NALM6 (cell line): ENCODE data around the genes ODF3L2, BSG, ARID3A and ABCA7.

DNA sequence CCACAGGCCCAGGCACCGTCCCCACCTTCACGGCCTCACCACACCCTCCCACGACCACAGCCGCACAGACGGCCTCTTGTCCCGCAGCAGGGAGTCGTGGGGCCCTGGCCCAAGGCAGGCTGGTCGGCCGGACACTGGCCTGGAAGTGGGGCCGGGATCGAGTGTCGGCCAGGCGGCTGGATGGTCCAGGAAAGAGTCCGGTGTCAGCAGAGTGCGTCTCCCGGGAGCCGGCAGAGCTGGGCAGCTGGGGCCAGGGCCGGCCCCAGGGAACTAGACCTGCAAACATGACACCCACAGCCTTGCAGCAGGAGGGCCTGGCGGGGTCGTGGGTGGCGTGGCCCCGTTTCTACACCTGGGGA, at the start of gene ODF3L2:
Gene ODF3L2, minus strand, starts transcription at position 163 of the 359 bp plus-strand sequence.
- PRO-cap: no peak

GRCh38 chr19:485152-486282, 10.7 kb upstream of the ODF3L2 start:
- PRO-cap: no peak

- PRO-cap: bidirectional peak, plus-strand start at chr19:572596, minus-strand start at chr19:572261
Observed at GRCh38 chr19:572052-572712, at the start of gene BSG. Gene BSG (plus strand): TSS chr19:572596.

DNA sequence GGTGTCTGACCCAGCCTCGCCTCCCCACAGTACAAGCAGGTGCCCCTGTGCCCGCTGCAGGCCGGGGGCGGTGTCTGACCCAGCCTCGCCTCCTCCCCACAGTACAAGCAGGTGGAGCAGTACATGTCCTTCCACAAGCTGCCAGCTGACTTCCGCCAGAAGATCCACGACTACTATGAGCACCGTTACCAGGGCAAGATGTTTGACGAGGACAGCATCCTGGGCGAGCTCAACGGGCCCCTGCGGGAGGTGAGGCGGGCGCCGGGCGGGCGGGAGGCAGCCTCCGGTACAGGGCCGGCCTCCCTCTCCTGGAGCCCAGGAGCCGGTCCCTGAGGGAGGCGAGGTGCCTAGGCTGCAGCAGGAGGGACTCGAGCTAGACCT, 20.5 kb downstream of the HCN2 start:
- PRO-cap: no peak

GRCh38 chr19:646103-646823, 6.6 kb downstream of the FGF22 start:
- PRO-cap: no peak

- PRO-cap: no peak
Observed at GRCh38 chr19:677559-678008, 1.4 kb downstream of the FSTL3 start.

DNA sequence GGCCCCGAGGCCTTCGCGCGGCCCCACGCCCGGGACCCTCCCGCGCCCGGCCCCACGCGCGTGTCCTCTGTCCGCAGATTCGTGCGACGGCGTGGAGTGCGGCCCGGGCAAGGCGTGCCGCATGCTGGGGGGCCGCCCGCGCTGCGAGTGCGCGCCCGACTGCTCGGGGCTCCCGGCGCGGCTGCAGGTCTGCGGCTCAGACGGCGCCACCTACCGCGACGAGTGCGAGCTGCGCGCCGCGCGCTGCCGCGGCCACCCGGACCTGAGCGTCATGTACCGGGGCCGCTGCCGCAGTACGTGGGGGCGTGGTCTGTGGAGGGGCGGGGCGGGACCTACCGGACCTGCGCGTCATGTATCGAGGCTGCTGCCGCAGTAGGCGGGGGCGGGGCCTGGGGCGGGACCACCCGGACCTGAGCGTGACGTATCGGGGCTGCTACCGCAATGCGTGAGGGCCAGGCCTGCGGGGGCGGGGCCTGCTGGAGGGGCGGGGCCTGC, 4.1 kb downstream of the FSTL3 start:
- PRO-cap: bidirectional peak, plus-strand start outside the sequence, minus-strand start at position 275 of the sequence

- PRO-cap: no peak
Observed at GRCh38 chr19:710023-710742, 1.4 kb downstream of the PALM start.

GRCh38 chr19:730257-730633, 20.7 kb upstream of the MISP start:
- PRO-cap: no peak

DNA sequence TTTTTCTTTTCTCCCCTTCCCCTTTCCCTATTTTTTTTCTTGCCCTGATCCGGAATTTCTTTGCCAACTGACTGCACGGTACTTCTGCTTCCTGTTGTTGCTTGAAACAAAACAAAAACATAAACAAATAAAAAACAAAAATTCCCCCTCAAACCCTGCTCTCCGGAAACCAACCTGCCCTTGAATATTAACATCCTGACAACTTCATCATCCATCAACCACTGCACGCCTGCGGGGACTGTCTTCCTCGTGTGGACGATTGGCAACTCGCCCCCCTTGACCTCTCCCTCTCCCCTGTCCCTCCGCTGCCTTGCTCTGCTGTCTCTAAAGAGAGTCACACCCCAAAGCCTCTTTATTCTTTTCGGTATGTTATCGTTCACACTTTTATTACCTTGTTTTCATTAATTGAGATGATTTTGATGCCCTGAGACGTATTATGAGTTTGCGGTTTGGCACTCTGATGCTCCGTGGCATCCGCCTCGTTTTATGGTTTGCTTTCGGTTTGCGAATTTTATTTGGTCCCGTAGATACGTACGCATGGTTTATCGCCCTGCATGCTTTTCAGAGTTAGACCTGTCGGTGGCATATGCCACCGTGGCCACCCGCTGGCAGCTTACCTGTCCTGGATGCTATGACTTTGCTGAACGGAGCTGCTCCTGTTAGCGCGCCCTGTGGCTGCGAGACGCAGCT, 10.4 kb downstream of the PTBP1 start:
- PRO-cap: no peak

DNA sequence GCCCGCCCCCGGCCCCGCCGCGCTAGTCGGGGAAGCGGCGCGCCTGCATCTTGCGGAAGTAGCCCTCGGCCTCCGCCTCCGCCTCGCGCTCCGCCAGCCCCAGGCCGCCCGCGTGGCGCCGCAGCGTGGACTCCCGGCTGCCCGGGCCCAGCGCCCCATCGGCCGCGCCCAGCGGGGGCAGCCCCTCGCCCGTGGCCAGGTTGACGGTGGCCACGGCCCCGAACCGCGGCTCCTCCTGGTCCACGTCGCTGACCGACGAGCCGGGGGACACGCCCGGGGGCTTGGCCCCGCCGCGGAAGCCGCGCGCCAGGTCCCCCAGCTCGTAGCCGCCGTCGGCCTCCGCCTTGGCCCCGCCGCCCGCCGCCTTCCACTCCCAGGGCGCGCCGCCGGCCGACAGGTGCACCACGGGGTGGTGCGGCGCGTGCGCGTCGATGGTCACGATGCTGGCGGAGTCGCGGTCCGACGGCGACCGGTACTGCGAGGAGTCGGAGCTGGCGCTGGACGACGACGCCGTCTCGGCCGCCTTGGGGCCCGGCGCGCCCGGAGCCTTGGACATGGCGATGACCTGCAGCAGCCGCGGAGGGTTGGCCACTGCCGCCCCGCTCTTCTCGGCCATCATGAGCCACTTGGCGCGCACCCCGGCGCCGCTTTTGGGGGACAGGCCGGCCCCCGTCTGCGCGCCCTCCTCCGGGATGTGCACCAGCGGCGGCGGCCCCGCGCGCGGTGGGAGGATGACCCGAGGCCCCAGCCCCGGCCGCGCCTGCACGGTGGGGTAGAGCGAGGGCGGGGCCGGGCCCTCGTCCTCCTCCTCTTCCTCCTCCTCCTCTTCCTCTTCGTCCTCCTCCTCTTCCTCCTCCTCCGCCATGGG, 9.0 kb downstream of the PLPPR3 start:
- PRO-cap: no peak

DNA sequence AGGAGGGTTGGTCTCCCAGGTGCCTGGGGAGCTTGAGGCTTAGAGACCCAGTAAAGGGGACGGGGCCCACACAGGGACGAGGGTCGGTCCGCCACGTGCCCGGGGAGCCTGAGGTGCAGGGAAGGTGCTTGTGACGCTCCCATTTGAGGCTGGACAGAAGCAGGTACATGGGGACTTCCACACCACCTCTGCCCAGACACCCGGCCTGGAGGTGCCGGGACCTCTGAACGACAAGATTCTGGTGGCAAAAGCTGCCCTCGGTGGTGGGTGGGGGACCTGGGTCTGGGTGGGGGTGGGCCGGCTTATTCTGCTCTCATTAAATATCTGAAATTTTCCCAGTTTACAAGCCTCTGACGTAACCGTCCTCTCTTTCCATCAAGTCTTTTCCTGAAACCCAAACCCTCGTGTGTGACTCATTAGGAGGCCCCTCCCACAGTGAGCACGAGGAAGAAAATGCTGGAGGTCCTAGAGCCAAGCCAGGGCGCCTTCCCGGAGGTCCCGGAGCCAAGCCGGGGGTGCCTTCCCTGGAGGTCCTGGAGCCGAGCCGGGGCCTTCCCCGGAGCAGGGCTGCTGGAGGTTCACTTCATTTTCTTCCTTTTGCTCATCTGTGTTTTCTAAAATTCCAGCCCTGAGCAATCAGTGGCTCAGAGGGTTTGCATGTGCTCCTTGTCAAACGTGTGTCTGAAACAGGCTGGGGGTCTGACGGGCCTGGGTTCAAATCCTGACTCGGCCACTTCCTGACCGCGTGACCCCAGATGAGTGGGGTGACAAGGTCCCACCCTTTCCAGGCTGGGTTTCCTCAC, 9.9 kb downstream of the CFD start:
- PRO-cap: no peak

DNA sequence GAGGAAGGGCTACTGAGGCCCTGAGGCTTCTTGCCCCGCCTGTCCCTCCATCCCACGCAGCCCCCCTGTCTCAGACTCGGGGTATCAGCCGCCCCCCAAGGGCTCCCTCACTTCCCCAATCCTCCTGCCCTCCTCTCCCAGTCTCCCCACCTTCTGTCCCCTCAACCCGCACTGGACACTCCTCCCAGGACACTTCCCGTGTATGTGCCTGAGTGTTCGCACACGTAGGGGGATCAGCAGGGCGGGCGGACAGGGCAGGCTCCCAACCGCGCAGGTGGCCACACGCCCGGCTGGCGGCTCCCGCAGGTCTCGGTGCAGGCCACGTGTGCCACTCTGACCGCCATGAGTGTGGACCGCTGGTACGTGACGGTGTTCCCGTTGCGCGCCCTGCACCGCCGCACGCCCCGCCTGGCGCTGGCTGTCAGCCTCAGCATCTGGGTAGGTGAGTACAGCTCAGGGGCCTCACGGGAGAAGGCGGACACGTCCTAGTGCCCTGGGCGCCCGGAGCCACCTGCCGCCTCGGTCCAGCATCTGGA, 2.1 kb downstream of the KISS1R start:
- PRO-cap: no peak

- PRO-cap: bidirectional peak, plus-strand start at chr19:925409, minus-strand start at chr19:925307; bidirectional peak, plus-strand start at chr19:925732, minus-strand start at chr19:925627; bidirectional peak, plus-strand start at chr19:926062, minus-strand start at chr19:925958
Observed at GRCh38 chr19:925245-926185, at the start of gene ARID3A. Gene ARID3A (plus strand): TSS chr19:926035.

DNA sequence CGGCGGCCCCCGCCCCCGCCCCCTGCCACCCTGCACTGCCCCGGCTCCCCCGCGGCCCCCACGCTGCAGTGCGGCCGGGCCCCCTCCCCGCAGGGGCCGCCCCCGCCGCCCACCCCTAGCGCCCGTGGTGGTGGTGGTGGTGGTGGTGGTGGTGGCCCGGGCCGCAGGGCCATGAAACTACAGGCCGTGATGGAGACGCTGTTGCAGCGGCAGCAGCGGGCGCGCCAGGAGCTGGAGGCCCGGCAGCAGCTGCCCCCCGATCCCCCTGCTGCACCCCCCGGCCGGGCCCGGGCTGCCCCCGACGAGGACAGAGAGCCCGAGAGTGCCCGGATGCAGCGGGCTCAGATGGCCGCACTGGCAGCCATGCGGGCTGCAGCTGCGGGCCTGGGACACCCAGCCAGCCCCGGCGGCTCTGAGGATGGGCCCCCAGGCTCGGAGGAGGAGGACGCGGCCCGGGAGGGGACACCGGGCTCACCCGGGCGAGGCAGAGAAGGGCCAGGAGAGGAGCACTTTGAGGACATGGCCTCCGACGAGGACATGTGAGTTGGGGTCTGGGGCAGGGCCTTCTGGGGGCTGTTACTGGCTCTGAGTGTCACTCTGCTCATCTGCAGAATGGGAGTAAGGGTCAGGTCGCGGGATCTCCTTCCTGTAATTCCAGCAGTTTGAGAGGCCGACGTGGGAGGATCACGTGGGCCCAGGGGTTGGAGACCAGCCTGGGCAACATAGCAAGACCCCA, 3.7 kb downstream of the ARID3A start:
- PRO-cap: no peak

DNA sequence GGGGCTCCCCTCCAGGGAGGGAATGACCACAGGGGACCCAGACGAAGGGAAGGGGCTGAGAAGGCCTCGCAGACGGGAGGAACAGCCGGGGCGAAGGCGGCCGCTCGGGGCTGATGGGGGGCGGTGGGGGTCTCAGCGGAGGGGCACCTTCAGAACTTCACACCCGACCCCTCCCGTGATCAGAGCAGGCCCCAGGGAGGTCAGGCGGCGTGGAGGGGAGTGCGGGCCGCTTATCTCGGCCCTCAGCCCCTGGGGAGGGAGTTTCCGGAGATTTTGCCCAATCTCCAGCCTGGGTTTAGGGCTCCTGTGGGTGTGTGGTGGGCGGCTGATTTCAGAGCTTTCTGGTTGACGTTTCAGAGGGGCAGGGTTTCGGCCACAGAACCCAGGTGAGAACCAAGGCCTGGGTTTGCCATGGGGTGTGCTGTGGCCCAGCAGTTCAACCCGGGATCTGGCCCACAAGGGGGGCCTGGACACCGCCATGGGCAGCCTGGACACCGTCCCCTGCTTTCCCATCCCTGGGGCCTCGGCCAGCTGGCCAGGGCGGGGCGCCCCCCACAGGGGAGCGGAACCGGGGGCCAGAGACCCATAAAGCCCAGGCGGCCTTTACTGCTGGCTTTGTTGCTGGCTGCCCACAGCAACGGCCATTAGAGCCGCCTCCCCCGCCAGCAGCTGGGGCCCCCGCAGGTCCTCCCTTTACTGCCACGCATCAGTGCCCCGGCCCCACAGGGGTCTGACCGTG, 29.0 kb downstream of the ARID3A start:
- PRO-cap: no peak

- PRO-cap: no peak
Observed at GRCh38 chr19:980406-980945, 3.7 kb upstream of the WDR18 start.

GRCh38 chr19:1027007-1028062, 927 bp downstream of the CNN2 start:
- PRO-cap: no peak

DNA sequence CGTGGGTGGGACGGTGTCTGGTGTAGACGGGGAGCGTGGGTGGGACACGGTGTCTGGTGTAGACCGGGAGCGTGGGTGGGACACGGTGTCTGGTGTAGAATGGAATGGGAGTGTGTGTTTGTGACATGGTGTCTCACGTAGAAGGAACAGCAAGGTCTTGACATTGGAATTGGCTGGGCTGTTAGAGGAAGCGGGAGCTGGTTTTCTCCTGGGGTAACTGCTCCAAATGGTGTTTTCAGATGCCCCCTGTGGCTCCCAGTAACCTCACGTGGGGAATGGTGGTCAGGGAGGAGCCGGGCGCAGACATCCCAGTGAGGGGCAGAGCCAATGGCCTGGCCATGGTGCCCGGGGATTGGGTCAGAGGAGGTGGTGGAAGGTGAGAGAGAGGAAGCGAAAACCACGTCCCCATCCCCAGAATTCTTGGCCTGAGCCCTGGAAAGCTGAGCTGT, 4.7 kb upstream of the ABCA7 start:
- PRO-cap: no peak

- PRO-cap: bidirectional peak, plus-strand start at chr19:1040127, minus-strand start at chr19:1039929
Observed at GRCh38 chr19:1039318-1040433, at the start of gene ABCA7. Gene ABCA7 (plus strand): TSS chr19:1040107.